Daoy (cell line): ENCODE data around the genes SESTD1 and CERKL.

DNA sequence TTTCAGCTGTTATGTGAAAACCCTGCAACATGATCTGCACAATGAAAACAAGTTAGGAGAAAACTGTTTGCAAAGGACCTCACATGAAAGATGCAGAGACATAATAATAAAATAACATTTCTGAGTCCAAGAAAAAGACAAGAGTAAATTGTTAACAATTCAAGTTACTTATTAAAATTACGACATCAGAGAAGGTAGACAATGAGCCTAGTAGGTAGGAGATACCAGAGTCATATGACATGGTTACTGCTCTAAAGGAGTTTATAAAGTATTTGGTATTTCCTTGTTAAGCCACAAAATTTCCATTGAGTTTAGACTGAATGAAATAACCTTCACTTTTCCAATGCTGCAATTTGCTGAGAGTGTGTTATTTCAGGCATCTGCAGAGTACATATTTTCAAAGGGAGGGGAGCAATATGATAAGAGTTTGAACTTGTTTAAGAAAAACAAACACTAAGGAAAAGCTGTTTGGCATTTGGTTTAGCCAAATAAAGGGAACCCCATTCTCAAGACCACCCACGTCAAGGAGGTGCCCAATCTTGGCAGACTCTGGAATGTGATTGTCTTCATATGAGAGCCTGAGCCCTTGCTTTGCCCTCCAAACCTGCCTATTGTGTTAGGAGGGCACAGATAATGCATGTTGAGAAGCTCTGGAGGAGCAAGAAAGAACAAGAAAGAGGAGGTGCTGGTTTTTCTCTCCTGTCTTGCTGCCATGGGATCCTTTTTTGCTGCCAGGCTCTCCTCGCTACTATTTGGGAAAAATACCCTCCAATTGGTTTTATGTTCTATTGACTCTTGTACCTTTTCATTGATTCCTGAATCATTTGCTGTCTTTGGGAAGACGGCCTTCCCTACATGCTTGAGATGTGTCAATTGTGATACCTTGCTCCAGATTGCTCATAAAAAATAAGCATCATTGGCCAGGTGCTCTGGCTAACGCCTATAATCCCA lies 2.0 kb upstream of the NFE2L2 start:
- RAMPAGE, long total RNA = no peak

DNA sequence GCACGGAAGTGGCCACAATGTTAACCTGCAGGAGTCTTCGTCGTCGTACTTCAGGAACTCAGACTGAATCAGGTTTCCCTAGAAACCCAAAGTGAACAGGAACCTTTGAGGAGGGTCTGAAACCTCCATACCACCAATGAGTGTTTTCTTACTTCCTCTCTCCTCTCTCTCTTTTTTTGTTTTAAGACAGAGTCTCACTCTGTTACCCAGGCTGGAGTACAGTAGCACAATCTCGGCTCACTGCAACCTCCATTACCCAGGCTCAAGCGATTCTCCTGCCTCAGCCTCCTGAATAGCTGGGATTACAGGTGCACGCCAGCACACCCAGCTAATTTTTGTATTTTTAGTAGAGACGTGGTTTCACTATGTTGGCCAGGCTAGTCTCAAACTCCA lies 25.8 kb upstream of the NFE2L2 start:
- RAMPAGE, long total RNA = no peak

DNA sequence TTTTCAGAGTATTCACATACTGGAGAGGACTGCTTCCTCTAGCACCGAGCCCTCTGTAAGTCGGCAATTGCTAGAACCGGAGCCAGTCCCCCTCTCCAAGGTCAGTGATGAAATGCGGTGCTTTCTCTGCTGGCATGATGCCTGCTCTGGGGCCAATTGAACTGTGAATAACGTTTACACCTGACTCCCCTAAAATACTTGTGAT lies 126.9 kb downstream of the PRKRA start:
- RAMPAGE, long total RNA = no peak

DNA sequence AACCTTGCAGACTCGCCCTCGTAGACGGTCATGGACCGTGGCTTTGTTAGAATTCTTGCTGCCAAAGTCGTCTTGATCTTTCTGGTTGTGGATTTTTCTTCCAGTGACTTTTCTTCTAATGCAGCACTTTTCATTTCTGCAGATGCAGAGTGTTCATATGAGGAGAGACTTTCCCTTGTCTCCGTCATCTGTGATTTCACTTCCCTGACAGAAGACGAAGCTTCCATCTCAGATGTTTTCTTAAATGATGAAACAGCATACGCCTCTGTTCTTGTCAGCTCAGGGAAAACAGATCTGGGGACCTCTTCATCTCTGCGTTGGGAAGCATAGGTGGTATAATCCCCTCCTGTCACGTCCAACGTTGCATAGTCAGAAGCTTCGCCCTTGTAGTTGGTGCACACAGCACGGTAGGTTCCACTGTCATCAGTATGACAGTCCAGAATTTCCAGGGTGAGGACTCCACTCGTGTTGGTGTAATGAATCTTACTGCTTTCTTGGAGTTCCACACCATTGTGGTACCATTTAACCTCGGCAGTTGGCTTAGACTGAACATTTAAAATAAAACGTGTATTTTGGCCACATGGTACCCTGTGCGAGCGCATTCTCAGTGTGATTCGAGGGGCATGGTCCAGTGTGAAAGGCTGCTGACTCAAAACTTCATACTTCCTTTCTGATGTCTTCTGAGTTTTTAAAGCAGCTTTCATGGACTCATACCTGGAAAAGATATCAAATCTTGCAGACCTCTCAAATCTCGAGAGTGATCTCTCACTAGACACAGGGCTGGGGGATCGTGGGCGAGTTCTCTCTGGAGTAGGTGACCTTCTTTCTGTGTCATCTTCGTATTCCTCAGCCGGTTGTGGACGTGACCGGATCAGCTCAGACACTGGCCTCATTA lies 51.2 kb downstream of the PLEKHA3 start:
- RAMPAGE, long total RNA = no peak

DNA sequence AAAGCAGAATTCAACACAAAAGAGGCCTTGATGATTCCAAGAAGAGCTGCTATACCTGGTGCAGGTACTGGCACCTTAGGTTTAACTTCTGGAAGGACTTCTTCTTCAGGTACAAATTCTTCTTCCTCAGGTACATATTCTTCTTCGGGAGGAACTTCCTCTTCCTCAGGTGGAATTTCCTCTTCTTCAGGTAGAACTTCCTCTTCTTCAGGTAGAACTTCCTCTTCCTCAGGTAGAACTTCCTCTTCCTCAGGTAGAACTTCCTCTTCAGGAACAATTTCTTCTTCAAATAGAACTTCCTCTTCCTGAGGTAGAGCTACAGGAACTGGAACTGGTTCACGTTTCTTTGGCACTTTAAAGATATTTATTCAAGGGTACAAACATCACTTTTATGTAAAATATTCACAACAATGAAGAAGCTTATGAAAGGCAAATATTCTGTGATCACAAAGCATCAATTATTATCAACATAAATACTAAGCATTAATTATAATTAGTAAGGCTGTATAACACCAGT lies 129.6 kb downstream of the TTN start:
- RAMPAGE, long total RNA = no peak

- RAMPAGE, long total RNA = no peak
These were observed 67.5 kb downstream of the TTN start for GRCh38 chr2:178739463-178740313.

DNA sequence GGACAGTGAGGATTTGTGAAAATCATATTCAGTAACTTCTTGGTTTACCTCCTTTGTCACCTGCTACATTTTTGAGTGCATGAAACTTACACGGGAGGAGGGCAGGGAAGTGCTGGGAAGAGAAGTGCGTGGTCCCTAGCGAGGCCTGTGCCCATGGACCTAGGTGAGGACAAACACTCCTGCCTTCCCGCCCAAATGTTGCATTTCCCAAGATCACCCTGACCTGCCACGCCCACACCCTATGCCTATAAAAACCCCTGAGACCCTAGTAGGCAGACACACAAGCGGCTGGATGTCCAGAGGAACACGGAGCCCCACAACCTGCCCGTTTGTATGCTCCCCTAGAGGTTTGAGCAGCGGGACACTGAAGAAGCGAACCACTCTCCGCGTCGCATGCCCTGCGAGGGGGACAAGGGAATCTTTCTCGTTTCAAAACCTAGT lies 8.2 kb downstream of the TTN start:
- RAMPAGE, long total RNA = no peak

DNA sequence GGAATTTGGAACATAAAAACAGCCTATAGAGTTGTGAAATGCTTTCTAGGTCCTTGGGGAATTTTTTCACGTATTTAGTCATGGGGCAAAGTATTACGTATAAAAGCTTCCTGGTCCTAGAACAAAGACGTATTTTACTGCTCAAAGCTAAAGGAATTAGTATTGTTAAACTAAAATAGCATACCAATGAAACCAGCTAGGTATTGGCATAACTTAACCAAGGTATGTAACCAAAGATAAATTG lies 1.6 kb downstream of the SESTD1 start:
- RAMPAGE, long total RNA = no peak

GRCh38 chr2:179264468-179265534 lies at the start of gene SESTD1:
Gene SESTD1 (minus strand): TSS chr2:179264832.
- RAMPAGE, long total RNA = no peak

DNA sequence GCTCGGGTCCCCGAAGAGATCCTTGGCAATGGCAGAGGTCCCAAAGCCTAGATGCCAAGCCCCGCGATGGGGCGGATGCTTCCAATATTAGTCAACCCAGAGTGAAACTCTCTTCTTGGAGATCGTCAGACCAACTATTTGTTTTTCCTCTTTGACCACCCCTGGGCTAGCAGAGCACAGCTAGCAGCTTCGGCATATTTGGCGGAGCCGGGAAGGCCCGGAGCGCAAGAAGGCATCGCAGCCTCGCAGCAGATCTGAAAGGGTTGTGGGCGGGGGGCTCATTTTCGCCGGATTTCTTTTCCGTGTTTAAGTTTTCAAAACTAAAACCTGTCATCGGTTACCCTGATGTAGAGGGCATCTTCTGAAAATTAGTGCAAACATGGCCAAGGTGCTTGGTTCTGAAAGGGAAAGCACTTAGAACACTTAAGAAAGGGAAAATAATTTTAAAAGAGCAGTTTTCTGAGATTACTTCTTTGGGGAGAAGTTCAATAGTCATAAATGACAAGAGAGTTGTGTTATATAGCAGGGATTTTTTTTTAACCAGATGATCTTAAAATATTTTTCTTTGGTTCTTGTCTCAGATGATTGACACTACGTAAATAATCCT lies 417 bp upstream of the ZNF385B start:
- RAMPAGE, long total RNA = no peak

- RAMPAGE, long total RNA = no peak
These were observed 42.9 kb upstream of the UBE2E3 start for GRCh38 chr2:180937634-180937833.

GRCh38 chr2:180981035-180981276 lies 551 bp downstream of the UBE2E3 start:
- RAMPAGE, long total RNA = no peak

DNA sequence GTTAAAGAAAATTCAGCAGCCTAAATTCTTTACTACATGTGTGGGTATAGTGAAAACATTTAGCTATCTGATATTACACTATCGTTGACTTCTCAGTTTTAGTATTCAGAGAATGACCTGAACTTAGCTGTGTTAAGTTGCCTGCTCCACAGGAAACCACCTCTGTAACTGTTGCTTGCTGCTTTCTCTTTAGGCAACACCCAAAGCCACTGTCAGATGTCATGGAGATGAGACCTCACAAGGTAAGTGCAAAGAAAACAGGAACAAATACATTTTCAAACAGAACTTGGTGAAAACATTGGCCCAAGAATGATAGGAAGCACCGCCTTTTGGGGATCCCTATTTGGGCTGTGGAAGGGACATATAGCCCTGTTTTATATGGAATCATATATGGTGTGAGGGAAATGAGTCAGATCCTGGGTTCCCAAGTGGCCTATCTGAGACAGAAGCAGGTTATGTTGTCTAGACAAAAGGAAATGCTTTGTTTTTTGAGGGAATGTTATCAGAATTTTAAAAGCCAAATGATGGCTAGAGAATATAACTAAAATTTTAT lies 143.4 kb downstream of the UBE2E3 start:
- RAMPAGE, long total RNA = no peak

- RAMPAGE, long total RNA = no peak
These were observed 162.1 kb downstream of the UBE2E3 start for GRCh38 chr2:181142391-181142936.

- RAMPAGE, long total RNA = no peak
These were observed 144.5 kb upstream of the ITGA4 start for GRCh38 chr2:181312626-181313196.

GRCh38 chr2:181656251-181657476 lies at the start of gene CERKL:
Gene CERKL (minus strand): TSS chr2:181657105.
- RAMPAGE, long total RNA = no peak

DNA sequence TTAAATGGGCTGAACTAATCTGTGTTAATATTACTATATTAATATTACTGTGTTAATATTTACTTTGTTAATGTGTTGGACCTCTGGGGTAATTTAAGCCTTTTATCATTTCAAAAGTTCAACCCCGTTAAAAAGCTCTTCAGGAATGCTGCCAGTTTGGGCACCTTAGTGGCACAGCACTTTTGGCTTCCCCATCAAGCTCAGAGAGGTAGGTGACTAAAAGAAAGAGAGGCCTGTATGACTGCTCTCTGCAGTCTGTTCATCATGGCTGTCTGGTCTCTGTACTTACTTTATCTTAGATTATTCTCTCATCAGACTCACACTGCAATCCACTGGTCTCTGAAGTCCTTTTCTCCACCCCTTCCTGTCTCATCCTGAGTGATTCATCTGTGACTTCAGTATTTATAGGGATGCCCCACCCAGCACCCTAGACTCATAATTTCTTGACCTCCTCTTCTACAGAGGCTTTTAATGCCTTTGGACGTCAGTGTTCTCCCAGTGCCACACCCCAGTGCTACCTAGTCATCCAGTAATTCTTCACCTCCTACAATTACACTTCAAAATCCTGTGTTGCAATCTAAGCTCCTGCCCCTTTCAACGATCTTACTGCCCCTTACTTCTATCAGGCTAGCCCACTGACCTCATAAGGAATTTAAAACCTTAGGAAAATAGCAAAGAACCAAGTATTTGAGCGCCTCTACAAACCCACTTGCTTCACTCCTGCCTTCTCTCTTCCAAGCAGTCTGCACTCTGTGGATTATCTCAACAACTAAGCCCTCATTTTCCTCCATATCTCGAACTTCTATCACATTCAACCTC lies 14.9 kb upstream of the ITPRID2 start:
- RAMPAGE, long total RNA = no peak

- RAMPAGE, long total RNA = no peak
These were observed 970 bp downstream of the ITPRID2 start for GRCh38 chr2:181892398-181893001.

GRCh38 chr2:182050463-182051034 lies 64.9 kb downstream of the PPP1R1C start:
- RAMPAGE, long total RNA = no peak

GRCh38 chr2:182522126-182522990 lies 95.5 kb upstream of the PDE1A start:
- RAMPAGE, long total RNA = no peak